LUHMES (cell line): ENCODE measurements around the genes CLP1, OR9Q2, OR1S2 and OR5B3.

GRCh38 chr11:56909881-56910634 is 78.7 kb upstream of the OR5AK2 start:
- PRO-cap, result no peak

GRCh38 chr11:57307225-57307721 is 17.5 kb downstream of the TNKS1BP1 start:
- PRO-cap, result no peak

DNA sequence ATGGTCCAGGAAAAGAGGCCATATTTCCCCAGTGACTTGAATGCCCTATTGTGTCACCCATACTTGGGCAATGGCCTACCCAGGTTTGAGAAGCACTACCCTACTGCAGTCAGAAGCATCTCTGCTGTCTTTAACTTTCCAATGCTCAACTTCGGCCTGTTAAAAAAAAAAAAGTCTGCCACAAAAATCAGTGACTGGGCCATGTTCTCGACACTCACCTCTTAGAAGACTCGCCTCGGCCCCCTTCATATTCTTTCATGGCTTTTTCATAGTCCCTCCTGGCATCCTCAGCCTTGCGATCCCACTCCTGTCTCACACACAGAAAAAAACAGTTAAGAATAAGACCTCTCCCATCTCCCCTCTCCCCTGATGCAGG is 2.4 kb upstream of the TNKS1BP1 start:
- PRO-cap, result no peak

GRCh38 chr11:57327584-57328037 is 2.9 kb upstream of the TNKS1BP1 start:
- PRO-cap, result no peak

DNA sequence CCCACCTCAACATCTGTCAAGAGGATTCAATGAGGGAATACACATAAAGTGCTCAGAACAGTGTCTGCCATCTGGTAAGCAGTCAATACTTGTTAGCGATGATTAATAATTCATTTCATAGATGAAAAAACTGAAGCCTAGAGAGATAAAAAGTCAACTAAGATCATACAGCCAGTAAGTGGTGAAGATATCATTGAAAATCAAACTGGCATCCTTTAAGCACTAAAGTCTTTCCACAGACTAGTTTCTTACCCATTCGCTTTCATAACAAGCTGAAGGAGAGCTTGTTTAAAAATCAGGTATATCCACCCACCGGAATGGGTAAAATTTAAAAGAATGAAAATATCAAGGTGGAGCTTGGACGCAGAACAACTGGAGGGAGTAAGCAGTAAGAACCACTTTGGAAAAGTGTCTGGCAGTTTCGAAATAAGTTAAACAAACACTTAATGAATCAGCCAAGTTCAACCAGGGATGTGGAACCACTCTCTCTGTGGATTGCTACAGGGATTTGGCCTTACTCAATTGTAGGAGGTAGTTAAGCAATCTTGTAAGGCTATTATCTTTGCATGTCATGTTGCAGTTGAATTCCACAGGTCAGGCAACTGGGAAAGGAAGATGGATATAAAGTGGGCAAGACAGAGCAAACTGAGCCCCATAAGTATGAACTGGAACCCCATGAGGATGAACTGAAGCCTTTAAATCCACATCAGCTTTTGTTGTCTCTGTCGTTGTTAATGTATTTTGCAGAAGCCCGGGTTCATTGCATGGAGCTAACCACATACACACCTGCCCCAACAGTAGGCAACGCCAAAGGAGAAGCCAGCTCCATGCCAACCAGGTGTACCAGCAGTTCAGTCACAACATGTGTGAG is 7.7 kb upstream of the SLC43A3 start:
- PRO-cap, result no peak

DNA sequence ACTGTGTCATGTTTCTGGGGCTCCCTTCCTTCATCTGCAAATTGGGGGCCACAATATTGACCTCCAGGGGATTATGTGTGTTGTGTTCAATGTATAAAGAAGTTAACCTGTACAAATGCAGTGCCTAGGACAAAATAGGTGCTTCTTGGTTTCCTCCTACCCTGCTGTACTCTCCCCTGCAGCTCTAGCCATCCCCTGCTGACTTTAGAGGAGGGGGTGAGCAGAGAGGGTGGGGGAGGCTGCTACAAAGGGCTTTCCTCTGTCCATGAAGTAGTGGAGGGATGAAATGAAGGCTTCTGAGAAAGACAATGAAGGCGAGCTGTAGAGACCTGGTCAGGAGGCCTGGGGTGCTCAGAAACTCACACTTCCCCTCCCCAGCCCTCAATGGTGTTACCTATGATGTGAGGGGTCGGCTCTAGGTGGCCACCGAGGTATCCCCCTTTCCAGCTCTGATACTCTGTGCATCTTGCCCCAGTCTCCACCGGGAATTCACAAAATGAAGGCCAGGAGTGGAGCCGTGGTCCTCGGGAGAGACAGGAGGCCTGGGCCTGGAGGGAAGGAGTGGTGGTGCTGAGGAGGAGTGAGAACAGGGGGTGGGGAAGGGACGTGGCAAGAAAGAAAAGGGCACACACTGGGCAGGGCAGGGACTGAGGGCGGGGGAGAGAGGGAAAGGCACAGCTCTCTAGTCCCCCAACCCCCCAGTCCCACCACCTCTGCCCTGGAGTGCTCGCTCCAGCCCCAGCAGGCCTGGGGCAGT is 3.0 kb downstream of the RTN4RL2 start:
- PRO-cap, result no peak

DNA sequence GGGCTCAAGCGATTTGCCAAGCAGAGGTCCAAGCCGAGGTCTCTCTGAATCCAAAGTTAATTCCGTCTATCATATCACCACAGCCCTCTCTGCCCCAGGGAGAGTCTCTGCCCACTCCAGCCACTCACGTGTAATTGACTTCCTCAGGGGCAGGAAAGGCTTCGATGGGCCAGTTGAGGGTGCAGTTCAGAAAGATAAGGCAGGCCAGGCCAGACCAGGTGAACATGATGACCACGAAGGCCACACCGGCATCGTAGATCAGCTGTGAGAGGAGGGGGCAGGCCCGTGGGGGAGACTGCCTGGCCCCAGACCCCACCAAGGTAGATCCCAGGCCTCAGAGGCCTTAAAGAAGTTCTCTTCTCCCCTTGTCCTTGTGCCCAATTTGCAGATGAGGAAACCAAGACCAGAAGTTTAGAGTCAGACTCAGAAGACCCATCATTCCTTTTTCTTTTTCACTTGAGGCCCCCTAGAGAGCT is 19.6 kb downstream of the SLC43A1 start:
- PRO-cap, result no peak

- PRO-cap, result bidirectional peak, plus-strand start at chr11:57638376, minus-strand start at chr11:57638228; bidirectional peak, plus-strand start at chr11:57638947, minus-strand start at chr11:57638901
Measured at GRCh38 chr11:57638044-57639146, 11.3 kb downstream of the YPEL4 start.

DNA sequence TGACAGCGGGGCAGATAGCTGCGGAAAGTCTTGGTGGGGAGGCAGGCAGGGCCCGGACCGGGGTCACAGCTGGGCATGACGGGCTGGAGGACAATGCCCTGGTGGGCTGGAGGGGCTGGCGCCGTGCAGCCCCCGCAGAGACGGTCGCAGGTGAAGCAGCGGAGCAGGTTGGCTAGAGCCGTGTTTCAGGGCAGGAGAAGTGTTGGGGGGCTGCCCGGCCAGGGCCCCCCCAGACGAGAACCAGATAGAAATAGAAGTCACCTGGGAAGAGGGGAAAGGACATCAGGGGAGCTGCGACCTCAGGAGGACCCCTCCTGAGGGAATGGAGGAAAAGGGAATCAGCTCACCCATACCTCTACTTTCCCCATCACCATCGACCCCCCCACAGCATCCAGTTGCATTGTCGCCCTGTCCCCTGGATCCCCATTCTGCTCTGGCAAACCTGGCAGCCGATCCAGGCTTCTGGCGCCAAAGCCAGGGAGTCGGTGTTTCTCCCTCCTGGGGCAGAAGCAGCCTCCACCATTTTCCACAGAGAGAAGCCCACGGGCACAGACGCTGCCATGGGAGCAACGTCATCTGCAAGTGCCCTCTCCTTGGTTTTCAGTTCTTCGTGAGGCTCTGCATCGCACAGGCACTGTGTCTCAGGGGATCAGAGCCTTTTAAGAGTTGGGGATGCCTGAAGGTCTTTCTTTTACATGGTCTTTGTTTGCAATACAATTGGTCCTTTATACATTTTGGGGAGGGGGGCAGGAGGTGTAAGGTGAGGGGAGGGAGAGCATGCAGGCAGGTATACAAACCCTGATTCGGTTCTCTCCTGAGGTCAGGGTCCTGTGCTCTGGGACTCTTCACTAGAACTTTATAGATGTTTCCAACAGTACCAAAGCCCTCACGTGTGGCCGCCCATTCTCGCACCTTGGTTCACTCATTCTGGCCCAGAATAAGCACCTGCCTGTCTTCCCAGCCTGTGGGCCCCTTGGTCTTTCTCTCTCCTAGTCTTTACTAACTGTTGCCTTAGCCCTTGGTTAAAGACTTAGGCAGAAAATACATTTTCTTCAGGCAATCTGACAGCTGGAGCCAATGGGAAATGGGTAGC is 2.3 kb downstream of the YPEL4 start:
- PRO-cap, result no peak

DNA sequence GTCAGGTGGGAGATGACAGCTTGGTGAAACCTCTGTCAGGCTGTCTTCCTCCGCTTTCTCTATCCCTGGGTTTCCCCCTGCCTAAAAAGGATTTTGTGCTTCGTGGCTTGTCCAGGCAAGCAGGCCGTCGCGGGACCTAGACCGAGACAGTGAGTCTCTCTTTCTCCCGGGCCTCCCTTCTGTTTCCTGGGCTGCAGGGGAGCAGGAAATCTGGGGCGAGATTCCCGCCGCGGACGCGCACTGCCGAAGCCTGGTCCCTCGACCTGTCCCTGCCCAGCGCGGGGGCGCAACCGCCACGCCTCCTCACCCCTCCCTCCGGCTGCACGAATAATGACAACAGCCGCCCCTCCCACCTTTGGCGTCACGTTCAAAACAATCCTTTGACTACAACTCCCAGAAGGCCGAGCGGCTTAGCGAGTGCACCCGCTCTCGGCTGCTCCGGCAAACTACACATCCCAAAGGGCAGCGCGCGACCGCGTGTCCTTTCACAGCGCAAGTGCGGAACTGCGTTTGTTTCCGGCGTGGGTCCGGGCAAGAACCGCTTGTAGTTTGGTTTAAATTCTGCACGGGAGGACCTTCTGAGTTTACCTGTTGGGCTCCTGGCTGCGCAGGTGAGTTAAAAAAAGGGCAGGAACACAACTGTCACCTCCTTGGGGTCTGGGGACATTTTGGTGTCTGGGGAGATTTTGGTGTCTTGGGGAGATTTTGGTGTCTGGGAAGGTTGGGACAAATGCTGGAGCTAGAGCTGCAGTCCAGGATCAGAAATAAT is at the start of gene CLP1:
CLP1 (plus strand) TSS at position 513 of the 769 bp plus-strand sequence.
- PRO-cap, result bidirectional peak, plus-strand start at position 513 of the sequence, minus-strand start at position 243 of the sequence

DNA sequence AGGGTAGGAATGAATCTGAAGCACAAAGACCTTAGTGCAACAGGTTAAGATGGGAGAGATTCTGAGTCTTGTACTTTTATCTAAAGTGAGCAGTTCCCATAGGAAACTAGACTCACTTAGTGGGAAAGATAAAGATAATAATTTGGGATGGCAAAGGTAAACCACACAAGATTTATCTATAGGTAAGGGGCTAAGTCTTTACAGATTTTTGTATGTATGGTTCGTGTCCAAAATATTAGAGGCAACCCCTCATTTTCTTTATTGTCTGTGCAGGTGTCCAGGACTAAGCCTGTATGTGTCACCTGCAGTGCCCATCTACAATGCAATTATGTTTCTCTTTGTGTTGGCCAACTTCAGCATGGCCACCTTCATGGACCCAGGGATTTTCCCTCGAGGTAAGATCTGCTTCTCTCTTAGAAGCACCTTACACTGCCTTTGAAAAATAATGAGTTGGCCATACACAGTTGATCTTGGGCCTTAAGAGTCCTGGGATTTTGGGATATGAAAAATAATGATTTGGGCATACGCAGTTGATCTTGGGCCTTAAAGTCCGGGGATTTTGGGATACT is 14.3 kb downstream of the ZDHHC5 start:
- PRO-cap, result no peak

- PRO-cap, result no peak
Measured at GRCh38 chr11:57700131-57700749, 11.8 kb downstream of the MED19 start.

DNA sequence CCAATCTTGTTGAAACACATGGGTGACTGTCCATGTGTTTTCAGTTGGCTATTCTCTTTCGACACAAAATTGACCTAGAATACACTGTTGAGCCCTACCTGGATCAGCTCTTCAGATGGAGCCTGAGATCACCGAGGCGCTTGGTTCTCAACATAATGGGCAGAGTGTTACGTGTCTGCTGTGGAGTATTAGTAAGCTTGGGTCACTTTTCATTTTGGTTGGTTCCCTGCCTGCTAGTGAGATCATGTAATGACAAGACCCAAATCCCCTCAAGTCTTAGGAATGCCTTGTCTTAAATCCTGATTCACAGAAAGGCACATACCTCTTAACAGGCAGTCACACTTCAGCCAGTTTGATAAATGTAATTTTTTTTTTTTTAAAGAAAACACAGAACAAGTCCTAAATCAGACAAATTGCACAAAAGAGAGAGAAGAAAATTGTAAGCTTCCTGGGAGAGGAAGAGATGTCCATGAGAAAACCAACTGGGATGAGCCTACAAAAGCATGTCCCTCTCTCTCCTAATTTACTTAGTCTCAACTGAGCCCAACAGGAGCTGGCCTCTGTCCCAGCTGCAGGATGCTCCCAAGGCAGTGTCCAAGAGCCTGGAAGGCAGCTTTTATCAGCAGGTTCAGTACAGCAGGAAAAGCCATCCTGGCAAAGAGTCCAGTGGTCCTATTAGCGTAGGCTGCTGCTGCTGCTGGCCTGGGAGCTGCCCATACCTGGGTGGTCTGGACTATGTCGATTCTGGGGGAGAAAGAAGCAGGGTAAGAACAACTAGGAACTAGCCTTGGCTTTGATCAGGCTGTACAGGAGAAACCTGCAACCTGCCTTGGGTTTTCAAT is 8.4 kb downstream of the MED19 start:
- PRO-cap, result no peak

GRCh38 chr11:57735620-57736322 is 5.5 kb upstream of the SELENOH start:
- PRO-cap, result no peak

- PRO-cap, result no peak
Measured at GRCh38 chr11:57742506-57742787, 1.2 kb downstream of the SELENOH start.

DNA sequence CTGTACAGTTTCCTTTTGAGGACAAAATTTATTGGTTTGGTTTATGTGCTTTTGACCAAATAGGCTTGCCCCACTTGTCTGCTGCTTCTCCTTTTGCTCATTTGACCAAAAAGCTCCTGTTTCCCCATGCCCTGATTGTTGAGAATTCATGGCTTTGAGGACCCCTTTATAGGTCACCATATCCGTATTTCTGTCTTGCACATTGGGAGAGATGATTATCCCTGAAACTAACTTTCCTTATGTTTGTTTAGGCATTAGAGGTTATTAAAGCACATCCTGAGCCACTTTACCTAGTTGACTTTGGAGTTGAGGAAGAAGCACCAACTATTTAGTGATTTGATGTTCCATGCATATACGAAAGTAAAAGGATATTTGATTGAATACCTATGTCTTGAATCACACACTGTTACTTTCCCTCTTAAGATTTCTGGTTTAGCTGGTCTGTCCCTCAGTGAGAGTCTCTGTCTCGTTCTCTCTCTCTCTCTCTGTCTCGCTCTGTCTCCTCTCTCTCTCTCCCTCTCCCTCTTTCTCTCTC is 10.8 kb downstream of the CTNND1 start:
- PRO-cap, result no peak

- PRO-cap, result no peak
Measured at GRCh38 chr11:58058282-58059256, 27.8 kb downstream of the OR6Q1 start.

- PRO-cap, result no peak
Measured at GRCh38 chr11:58188735-58189207, at the start of gene OR9Q2. OR9Q2 (plus strand) TSS chr11:58189070.

- PRO-cap, result no peak
Measured at GRCh38 chr11:58204036-58204345, at the start of gene OR1S2. OR1S2 (minus strand) TSS chr11:58204142.

GRCh38 chr11:58406684-58407065 is at the start of gene OR5B3:
OR5B3 (minus strand) TSS chr11:58406874.
- PRO-cap, result no peak